Progenitor cell of endocrine pancreas (in vitro differentiated cells): ENCODE measurements around a stretch of chr6.

GRCh38 chr6:101981784-101982246, 588.3 kb downstream of the GRIK2 start:
- PRO-cap = no peak

- PRO-cap = no peak
Observed at GRCh38 chr6:103127739-103128166, 1732.0 kb downstream of the HACE1 start.

- PRO-cap = no peak
Observed at GRCh38 chr6:105454123-105454607, 51.3 kb upstream of the PREP start.

GRCh38 chr6:105590895-105591510, 188.1 kb upstream of the PREP start:
- PRO-cap = no peak

DNA sequence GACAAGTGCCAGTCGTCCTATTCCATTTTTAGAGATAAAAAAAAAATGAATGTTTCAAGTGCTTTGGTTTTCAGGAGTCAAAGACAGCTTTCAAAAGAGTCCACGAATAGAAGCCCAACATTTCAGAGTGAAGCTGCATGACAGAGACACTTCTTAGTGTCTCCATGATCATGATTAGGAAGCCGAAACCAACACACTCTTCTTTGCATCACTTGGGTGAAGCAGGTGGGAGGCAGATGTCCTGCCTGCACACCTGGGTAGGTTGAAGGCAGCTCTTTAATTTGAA, 328.4 kb upstream of the PRDM1 start:
- PRO-cap = no peak

DNA sequence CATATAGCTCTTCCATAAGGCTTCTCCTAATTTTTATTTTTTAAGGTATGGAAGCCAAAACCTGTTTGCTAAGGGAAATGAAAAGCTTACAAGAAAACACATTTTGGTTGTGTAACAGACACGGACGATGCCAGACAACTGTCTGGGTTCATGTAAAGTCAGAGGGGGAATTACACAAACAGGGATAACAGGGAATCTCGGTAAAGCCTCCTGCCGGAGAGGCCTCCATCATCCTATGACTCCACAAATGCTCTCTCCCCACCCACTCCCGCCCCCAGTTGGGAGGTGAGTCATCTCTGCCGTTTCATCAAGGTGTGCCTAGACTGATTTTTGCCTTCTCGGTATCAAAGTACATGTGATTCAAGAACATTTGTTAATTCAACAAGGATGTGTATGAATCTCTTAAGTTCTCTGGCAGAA, 305.0 kb upstream of the PRDM1 start:
- PRO-cap = no peak

GRCh38 chr6:105810178-105810971, 275.8 kb upstream of the PRDM1 start:
- PRO-cap = no peak

DNA sequence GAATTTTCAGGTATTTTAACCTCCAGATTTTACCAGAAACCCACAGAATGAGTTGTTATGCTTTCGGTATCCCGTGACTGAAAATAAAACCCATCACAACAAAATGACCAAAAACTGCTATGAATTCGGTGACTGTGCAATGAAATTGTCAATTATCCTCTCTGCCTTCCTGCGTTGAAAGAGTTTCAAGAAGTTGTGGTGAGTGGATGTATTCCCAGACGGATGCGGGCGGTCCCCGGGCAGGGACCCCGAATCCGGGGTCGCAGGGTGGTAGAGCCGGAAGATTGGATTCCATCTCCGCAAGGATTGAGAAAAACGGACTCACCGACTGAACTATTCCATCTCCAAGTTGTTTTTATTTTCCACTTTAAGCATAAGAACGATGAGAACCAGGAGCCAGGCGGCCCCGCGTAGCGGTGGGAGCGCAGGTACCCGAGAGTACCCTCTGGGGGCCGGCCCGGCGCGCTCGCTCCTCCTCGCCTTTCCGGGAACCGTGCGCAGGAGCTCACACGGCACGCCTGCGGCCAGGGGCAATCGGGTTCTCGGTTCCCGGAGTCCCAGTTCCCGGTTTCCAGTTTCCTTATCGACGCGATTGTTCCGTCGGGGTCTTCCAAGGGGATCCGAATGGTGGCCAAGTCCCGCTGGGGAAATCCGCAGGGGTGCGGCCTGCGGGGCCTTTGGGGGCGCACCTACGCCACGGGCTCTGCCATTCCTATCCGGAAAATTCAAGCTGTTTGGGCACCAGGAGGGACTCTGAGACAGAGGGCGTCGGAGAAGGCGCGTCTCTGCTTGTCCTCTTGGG, 104.9 kb upstream of the PRDM1 start:
- PRO-cap = no peak

- PRO-cap = no peak
Observed at GRCh38 chr6:106085009-106085733, 965 bp upstream of the PRDM1 start.

GRCh38 chr6:106102911-106104101, 17.2 kb downstream of the PRDM1 start:
- PRO-cap = no peak

DNA sequence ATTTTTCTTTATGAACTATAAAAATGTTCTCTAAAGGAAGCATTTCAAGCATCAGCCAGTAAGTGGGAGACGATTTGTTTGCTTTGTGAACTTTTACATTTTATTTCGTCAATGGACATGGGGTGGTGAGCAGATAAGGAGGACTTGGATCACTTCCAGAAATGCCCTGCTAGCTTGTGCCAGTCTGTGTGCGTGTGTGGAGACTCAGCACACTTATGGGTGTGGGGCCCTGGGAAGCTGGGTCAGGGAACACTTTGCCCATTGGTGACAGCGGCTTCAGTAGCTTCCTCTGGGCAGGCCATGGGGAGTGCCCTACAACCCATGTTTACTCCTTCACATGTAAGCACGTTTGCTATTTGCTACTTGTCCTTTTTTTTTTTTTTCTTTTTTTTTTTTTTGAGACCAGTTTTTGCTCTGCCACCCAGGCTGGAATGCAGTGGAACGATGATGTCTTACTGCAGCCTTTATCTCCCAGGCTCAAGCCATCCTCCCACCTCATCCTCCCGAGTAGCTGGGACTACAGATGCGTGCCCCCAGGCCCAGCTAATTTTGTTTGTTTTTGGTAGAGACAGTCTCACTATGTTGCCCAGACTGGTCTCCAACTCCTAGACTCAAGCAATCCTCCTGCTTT, 24.1 kb downstream of the PRDM1 start:
- PRO-cap = no peak

GRCh38 chr6:106117350-106118052, 31.4 kb downstream of the PRDM1 start:
- PRO-cap = no peak

DNA sequence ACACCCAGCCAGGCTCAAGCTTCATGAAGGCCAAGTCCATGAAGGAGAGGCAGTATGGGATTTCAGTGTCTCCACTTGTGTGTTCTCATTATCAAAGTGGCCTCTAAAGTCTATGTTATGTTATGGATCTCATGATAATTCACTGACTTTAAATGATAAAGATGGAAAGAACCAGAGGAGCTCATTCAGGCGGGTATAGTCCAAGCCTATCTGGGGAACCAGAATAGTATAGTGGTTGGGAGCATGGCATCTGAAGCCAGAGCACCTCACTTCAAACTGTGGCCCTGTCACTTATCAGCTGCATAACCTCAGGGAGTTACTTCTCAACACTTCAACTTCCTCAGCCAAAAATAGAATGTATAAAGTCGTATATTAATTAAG, 112.8 kb downstream of the RTN4IP1 start:
- PRO-cap = no peak

DNA sequence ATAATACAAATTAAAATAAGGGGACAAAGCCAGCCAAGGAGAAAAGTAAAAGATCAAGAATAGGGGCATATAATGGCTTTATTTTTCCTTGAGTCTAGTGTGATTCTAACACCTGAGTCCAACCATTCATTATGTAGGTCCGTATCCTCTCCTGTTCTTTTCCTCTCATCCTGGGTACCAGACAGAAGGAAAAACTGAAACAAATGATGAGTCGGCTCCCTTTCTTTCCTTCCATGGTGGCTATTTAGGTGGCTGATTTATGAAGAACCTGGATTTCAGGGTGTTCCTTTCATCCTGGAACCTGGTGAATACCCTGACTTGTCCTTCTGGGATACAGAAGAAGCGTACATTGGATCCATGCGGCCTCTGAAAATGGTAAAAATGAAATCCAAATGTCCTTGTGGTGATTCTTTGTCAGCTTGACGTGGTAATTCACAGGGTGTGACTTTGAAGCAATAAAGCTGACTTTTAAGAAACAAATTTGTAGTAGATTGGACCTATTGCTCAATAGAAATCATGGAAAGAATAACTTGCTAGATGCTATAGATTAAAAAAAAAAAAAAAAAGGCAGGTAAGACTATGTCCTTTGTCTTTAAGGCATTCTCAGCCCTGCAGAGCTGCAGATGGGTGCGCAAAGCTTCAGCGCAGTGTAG, 90.0 kb downstream of the RTN4IP1 start:
- PRO-cap = no peak

DNA sequence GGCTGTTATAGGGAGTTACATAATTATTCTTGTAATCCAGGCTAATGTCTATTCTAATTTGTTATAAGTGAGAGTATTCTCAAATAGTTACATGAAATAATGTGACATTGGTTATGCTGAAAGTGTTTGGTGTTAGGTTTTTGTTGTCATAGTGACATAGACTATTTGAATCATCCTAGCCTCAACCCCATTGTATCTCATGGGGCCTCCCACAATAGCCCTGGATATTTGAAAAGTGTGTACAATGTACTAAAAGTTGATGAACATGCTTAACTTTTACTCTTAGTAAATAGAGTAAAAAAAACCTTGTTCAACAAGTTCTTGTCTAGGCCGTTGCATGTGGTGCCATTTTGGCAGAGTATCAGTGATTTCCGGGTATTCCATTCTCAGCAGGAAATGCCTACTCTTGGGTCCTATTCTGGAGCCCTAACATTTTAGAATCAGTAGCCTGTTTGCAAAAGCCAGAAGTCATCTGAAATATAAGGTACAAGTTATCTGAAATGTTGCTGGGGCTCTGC, 83.0 kb downstream of the RTN4IP1 start:
- PRO-cap = no peak

GRCh38 chr6:106703057-106703819, 73.9 kb downstream of the QRSL1 start:
- PRO-cap = no peak

GRCh38 chr6:106740838-106741394, 111.5 kb downstream of the QRSL1 start:
- PRO-cap = no peak

DNA sequence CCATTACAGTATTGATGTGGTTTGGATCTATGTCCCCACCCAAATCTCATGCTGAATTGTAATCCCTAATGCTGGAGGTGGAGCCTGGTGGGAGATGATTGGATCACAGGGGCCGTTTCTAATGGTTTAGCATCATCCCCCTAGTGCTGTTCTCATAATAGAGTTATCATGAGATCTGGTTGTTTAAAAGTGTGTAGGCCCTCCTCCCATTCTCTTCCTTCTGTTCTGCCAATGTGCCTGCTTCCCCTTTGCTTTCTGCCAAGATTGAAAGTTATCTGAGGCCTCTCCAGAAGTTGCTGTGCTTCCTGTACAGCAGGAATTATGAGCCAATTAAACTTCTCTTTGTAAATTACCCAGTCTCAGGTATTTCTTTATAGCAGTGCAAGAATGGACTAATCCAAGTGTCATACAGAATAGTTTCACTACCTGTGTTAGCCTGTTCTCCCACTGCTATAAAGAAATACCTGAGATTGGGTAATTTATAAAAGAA, 100.1 kb downstream of the CD24 start:
- PRO-cap = no peak

- PRO-cap = no peak
Observed at GRCh38 chr6:106912967-106913205, 61.6 kb downstream of the CD24 start.

- PRO-cap = no peak
Observed at GRCh38 chr6:107153958-107154542, 38.7 kb upstream of the BEND3 start.